Placental pericyte (primary cell): Measurements from ENCODE around the genes RPS27A, MTIF2 and EFEMP1.

DNA sequence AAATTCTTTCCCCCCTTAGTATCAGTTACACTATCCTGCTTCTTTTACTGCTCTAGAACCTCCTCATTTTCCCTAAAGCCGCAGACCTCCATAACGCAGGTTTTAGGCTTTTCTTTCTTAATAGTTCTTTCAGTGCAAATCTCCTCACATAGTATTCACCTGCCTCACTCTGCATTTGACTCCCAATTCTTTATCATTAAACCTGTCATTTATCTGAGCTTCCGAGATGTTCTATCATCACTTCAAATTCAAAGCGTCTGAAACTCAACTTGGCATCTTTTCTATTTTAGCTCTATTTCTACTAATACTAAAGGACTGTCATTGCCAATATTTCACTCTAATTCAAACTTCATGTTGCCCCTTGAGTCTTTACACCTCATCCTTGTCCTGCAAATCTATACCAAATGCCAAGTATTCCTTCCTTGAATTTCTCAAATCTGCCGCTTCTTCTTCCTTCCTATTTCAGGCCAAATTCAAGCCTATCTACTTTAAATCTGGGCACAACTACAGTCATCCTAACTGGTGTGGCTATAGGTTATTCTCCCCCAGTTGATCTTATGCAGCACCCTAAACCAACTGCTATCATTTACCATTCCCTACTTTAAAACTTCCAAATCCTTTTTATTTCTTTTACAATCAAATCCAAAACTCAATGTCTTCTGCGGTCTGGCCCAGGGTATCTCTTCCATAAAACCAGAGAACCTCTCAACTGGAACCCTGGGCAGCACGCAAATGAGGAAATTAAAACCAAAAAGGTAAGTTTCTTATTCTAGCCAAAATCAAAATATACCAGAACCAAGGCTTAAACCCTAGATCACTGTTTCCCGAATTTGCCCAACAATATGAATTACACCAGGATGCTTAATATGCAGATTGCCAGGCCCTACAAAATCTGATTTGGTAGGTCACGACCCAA, 43.2 kb downstream of the RTN4 start:
- CAGE, long polyA plus RNA: no peak

GRCh38 chr2:55018586-55019227, 31.5 kb downstream of the RTN4 start:
- CAGE, long polyA plus RNA: no peak

GRCh38 chr2:55022944-55024039, 27.0 kb downstream of the RTN4 start:
- CAGE, long polyA plus RNA: no peak

DNA sequence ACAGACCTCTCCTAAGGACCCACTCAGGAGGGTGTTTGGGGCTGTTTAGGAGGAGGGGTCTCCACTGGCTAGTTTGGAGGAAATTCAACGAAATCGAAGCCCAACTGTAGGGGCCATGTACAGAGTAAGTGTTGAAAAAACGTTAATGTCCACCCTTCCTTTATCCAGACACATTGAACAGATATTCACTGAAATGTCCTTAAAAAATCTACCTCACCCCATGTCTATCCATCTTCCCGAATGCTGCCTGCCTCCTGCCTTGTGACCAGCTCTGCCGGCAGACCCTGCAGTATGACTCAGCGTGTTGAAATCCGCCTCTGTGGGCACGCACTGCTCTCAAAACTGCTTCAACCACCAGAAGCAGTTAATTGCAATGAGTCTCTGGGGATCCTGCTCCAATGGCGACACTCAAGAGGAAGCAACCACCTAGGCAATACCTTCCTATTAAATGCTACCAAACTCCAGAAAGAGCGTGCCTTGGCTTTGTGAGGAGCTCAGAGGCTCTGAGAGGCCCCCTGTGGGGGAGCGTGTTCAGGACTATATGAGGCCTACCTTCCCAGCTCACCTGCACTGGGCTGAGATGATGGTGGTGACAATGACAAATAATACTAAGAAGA, 61.5 kb upstream of the RTN4 start:
- CAGE, long polyA plus RNA: no peak

DNA sequence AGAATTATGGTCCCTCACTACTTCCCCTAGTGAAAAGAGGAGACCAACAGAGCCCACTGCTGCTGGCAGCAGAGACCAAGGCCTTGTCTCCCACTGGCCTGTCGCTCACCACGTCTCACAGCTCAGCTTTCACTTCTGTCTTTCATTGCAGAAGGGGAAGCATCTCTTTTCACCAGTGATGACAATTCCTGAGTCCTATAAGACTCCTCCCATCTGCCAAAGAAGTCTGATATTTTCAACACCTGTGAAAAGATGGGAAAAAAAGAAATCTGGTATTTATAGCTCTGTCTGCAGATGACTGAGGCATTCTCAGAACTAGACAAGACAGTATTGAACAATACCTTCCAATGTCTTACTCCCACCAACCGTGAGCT, 81.1 kb downstream of the CLHC1 start:
- CAGE, long polyA plus RNA: no peak

DNA sequence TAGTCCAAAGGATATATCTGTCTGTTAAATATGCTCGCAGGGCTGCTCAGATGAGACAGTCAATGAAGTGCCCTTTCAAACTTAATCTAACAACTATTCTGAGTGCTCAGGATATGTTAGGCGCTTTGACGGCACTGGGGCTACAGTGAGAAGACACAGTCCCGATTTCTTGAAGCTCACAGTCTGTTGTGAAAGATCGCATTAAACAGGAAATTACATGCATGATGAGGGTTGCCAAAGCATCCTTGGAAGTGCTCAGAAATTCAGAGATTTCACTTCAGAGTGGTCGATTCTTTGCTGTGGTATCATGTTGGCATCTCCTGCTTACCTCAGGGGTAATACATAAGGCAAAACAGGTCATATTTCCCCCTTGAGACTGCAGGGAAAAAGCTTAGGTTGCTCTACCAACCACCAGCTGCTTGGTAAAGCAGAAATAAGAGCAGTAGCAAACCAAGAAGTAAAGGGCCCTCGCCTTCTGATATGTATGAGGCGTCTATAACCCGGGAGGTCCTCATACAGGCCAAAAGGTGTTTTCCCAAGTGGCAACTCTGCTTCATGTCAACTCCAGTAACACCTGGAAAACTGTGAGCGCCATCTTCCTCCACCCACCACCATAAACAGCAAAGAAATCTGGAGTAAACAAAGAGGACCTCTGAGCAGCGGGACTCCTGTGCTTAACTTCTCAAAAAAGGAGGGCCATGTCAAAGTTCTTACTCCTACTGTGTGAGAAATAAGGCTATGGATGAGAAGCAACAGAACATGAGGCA, 79.5 kb downstream of the CLHC1 start:
- CAGE, long polyA plus RNA: no peak

DNA sequence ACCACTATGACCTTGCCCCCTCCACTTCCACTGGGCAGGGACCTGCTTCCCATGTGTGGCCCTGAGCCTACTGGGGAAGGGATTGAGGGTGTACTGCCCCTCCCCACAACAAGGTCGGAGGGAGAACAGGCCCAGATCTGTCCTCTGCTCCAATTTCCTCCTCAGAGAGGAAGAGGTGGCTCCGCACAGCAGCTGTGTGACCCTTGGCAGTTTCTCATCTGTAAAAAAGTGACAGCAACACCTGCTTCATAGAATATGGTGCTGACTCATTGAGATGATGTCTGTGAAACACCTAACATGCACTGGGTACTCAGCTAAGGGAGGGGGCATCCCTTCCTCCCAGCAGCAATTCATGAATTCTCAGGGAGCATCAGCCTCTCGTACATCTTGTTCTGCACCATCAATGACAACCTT, 72.8 kb downstream of the CLHC1 start:
- CAGE, long polyA plus RNA: no peak

DNA sequence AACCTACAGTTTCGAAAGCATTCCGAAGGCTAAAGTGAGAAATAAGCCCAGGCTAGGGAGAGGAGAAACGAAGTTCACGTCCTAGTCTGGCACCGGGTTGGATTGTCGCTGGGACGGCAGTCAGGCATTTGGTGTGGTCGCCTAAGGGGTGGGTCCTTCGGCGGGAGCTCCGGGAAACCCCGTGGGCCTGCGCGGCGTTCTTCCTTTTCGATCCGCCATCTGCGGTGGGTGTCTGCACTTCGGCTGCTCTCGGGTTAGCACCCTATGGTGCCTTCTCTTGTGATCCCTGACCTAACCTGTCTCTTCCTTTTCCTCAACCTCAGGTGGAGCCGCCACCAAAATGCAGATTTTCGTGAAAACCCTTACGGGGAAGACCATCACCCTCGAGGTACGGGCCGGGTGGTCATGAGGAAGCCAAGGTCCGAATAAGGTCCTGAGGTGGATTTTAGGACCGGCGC, at the start of gene RPS27A:
RPS27A (plus strand) TSS at position 204 of the 458 bp plus-strand sequence.
- CAGE, long polyA plus RNA: no peak

GRCh38 chr2:55236314-55237488, 4.2 kb downstream of the RPS27A start:
- CAGE, long polyA plus RNA: no peak

DNA sequence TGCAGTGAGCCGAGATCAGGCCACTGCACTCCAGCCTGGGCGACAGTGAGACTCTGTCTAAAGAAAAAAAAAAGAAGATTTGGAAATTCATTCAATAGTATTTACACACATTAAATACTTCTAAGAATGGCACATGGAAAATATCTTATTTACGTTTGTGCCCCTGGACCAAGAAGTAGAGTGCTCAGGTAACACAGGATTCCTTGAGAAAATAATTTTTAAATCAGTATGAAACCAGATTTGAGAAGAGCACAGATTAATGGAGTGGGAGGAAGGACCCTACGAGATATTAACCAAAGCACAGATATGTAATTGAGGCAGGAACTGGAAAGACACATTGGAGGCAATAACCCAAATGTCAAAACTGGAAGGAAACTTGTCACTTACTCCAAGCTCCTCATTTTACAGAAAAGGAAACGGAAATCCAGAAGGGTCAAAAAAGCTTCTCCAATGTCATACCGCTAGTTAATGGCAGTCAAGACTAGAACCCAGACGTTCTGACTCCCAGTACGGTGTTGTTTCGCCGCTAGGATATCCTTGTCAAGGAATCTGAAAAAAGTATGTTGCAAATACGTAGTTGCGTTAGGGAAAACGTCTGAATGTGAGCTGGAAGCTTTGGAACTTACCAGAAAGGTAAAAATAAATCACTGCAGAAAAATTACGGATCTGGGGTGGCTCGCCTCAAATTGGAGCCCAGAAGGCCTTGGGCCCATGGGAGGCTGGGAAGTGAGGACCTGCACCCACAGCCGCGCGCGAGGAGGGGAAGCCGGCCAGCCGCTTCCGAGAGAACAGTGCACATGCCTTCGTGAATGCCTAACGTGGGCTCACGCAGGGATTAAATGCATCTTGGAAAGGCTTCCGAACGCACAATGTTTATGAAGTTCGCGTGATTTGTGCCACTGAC, 588 bp downstream of the MTIF2 start:
- CAGE, long polyA plus RNA: no peak

DNA sequence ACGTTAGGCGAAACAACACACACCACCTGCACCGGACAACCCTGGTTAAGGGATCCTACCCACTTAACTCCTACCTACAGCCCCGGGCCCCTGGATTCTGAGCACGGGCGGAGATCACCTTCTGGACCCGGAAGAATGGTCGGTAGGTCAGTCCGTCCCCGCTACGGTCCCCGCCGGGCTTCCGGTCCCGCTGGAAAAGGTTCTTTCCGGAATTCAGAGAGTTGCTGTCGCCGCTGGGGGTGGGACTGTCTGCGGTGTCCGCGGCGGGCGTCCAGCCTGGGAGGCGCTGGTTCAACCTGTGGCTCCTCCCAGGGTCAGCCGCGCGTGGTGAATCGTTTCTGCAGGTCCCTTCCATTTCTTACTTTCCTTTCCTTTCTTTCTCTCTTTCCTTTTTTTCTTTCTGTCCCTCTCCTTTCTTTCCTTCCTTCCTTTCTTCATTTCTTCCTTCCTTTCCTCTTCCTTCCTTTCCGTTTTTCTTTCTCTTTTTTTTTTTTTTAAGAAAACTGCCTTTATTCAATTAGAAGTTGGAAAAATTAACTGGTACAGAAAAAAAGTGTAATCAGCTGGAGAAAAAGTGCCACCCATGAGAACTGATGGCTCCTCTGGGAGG, at the start of gene MTIF2:
MTIF2 (minus strand) TSS at position 137 of the 610 bp plus-strand sequence.
- CAGE, long polyA plus RNA: no peak

DNA sequence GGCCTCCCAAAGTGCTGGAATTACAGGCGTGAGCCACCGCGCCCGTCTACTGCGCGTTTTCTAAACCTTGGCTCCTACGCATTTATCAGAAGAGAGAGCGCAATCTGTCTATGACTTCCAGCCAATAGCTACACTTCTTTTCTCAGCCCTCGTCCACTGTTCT, 278 bp upstream of the CFAP36 start:
- CAGE, long polyA plus RNA: no peak

GRCh38 chr2:55917674-55918363, 5.8 kb downstream of the EFEMP1 start:
- CAGE, long polyA plus RNA: no peak

DNA sequence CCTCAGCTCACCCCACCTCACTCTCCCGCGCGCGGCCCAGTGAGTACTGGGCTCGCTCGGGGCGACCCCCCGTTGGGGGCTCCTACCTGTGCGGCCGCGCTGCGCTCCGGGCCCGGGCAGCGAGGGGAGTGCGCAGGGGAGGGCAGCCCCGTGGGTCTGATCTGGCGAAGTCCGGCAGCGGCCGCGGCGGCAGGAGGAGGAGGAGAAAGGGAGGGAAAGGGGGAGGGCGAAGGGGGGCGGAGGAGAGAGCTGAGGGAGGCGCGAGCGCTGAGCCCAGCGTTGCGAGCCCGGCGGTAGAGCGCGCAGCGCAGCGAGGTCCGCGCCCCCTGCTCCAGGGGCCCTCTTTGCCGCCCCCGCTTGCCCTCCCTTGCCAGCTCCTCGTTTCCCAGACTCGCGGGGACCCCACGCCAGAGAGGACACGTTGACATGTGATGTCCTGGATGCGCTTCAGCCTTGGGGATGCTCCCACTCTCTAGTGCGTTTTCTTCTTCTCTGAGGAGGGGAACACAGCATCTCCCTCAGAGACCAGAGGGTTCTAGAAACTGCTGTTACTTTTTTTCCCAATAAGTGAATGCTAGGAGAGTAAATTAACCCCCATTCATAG, at the start of gene EFEMP1:
EFEMP1 (minus strand) TSS at position 158 of the 604 bp plus-strand sequence.
- CAGE, long polyA plus RNA: no peak

DNA sequence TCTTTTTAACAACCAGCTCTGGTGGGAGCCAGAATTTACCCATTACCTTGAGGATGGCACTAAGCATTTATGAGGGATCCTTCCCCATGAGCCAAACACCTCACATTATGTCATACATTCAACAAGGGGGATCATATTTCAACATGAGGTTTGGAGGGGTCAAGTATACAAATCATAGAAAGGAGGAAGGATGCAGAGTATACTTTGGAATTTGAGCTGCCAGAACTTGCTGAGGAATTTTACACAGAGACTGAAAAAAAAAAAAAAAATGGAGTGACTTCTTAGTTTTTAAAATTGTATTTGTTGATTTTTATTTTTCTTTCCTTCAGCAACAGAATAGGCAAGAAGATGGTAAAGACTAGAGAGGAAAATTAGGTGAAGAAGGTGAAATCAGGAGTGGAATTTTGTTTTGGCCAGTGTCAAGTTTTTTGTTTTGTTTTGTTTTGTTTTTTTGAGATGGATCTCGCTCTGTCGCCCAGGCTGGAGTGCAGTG, 891.5 kb downstream of the CCDC85A start:
- CAGE, long polyA plus RNA: no peak

GRCh38 chr2:58365171-58365520, 124.0 kb upstream of the FANCL start:
- CAGE, long polyA plus RNA: no peak

GRCh38 chr2:60094405-60095075, 458.9 kb downstream of the BCL11A start:
- CAGE, long polyA plus RNA: no peak

DNA sequence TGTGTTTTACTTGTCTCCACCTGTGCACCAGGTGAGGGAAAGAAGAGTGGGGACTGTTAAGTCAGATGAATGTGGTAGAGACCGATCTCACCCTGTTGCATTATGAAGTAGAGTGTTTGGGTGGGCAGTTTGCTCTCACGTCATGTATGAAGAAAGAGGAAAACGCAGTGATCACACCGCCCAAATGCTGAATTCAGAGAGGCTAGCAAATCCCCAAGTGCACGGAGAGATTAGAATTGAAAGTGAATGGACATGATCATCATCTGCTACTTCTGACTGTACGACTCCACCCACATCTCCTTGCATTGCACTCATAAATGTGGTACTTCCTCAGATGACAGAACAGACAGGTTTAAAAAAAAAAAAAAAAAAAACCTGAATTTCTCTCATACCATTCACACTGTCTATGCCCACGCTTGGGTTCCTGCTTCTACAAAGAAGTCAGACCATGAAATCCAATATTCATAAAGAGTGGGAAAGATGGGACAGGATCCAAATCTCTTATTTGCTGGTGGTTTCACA, 448.6 kb downstream of the BCL11A start:
- CAGE, long polyA plus RNA: no peak

- CAGE, long polyA plus RNA: no peak
Measured at GRCh38 chr2:60306243-60306917, 247.1 kb downstream of the BCL11A start.

DNA sequence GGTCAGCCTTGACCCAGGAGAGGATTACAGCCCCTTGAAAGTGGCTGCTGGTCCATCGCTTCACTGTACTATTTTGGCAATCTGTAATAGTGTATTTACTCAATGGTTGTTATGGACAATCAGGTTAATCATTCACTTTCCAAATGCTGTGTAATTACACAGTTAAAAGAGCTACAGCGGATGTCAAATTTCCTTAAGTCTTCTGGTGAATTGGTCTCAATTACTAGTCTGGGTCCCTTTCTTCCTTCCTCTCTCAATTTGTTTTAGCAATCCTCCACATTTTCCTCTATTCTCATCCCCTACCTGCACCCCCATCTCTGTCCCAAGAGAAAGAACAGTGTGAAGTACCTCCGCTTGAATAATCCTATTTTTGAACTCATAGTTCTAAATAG, 72.9 kb downstream of the BCL11A start:
- CAGE, long polyA plus RNA: no peak